Right atrium auricular region (tissue), 2 donors: Measurements from ENCODE around the gene ADAT1.

DNA sequence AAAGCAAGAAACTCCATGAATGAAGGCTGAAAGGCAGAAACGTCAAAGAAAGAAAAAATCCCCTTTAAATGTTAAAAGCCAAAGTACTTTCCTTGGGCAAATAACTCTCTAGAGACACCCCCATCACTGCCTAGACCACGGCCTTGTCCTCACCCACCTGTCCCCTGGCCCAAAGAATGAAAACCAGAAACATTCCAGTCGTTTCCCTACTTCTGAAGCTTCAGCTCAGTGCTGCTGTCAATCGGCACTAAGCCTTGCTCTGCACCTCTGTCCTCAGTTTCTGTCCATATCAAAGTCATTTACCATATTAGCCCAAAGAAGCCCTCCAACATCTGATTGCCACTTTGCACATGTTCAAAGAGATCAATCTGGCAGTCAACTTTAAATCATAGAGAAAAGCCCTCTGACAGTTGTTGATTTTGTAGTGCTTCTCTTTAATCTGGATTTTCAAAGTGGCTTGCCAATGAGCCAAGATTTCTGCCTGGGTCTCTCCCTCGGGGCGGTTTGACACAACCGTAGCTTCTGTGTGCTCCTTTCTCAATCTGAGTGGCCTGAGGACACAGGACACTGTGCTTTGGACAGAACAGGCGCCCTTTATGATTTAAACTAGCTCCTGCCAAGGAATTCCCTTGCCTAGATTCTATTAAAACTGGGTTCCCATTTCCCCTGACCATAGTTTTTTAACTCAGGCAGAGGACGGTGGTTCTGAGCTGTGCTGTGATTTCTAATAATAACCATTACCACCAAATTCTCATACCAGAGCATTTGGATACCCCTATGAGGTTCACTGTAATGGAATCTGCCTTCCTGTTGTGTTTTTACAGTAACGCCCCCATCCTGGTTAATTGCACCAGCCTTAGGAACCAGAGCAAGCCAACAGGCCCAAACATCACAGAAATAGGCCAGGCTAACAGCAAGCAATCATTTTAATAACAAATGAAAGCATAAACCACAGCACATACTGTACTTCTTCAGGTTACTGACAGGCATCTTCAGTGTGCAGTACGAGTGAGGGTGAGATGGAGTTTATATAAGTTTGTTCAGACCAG, 4.1 kb downstream of the ZFHX3 start:
- PRO-cap: bidirectional peak, plus-strand start at position 677 of the sequence, minus-strand start at position 548 of the sequence
- RAMPAGE, long total RNA, 2 experiments: no peak in any of the 2 experiments

DNA sequence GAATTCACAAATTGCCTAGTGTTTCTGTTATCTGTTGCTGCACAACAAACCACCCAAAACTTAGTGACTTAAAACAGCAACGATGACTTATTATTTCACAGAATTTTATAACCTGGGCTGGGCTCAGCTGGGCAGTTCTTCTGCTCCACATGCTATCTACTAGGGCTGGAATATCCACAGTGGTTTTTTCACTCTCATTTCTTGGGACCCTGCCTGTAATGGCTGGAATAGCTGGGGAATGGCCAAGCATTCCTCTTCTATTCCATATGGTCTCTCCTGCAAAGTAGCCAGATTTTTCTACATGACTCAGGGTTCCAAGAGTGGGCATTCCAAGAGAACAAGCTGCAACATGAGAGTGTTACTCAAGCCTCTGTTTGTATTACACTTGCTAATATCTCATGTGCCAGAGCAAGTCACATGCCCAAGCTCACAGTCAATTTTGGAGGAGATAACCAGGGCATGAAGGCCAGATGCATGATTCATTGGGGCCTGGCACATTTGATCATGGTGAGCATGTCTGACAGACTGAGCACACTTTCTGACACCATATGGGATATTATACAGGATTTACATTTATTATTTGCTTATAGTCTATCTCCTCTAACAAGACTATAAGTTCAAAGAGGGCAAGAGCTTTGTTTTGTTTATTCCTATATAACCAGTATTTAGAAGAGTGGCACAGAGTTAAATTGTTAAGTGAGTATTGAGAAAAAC, 4.8 kb upstream of the PSMD7 start:
- PRO-cap: no peak
- RAMPAGE, long total RNA, 2 experiments: no peak in any of the 2 experiments

DNA sequence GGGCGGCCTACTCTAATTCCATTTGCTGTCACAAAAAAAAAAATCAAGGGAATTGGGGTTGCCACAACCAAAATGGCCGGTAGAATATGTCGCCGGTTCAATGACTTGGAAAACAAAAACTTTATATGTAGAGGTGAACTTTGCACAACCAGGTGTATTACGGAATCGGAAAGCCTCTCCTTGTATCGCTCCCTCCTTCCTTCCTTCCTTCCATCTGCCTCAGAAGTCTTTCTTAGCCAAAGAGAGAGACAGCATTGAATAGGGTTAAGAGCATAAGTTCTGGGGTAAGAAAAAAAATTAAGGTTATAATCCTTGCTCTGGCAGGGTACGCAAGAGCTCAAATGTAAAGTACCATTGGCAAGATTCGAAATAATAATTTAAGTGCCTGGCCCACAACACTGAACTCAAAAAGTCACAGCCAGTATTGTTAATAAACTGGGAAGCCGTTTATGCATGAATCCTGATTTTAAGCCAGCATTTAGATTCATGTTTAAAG, 469 bp upstream of the GLG1 start:
- PRO-cap: no peak
- RAMPAGE, long total RNA, 2 experiments: no peak in any of the 2 experiments

GRCh38 chr16:74621995-74622797, 15.3 kb upstream of the GLG1 start:
- PRO-cap: no peak
- RAMPAGE, long total RNA, 2 experiments: no peak in any of the 2 experiments

GRCh38 chr16:74635379-74635814, 28.5 kb upstream of the GLG1 start:
- PRO-cap: no peak
- RAMPAGE, long total RNA, 2 experiments: no peak in any of the 2 experiments

GRCh38 chr16:74741837-74742520, 32.6 kb downstream of the FA2H start:
- PRO-cap: no peak
- RAMPAGE, long total RNA, 2 experiments: no peak in any of the 2 experiments

DNA sequence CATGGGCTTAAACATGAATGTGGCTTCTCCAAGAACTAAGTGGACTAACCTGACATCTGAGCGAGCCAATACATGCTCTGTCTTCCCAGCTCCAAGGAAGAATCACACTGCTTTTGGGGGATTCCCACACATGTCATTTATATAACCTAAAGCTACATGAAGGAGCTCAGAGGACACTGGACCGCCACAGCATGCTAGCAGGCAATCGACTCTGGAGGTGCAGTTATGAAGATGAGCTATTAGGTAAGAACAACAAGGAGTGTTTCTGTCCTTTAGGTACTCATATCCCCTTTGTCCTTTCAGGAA, 96.4 kb downstream of the WDR59 start:
- PRO-cap: no peak
- RAMPAGE, long total RNA, 2 experiments: no peak in any of the 2 experiments

- PRO-cap: no peak
- RAMPAGE, long total RNA, 2 experiments: no peak in any of the 2 experiments
These were observed 63.2 kb downstream of the WDR59 start for GRCh38 chr16:74921268-74922484.

GRCh38 chr16:75054026-75054641, 55.3 kb downstream of the ZNRF1 start:
- PRO-cap: no peak
- RAMPAGE, long total RNA, 2 experiments: no peak in any of the 2 experiments

DNA sequence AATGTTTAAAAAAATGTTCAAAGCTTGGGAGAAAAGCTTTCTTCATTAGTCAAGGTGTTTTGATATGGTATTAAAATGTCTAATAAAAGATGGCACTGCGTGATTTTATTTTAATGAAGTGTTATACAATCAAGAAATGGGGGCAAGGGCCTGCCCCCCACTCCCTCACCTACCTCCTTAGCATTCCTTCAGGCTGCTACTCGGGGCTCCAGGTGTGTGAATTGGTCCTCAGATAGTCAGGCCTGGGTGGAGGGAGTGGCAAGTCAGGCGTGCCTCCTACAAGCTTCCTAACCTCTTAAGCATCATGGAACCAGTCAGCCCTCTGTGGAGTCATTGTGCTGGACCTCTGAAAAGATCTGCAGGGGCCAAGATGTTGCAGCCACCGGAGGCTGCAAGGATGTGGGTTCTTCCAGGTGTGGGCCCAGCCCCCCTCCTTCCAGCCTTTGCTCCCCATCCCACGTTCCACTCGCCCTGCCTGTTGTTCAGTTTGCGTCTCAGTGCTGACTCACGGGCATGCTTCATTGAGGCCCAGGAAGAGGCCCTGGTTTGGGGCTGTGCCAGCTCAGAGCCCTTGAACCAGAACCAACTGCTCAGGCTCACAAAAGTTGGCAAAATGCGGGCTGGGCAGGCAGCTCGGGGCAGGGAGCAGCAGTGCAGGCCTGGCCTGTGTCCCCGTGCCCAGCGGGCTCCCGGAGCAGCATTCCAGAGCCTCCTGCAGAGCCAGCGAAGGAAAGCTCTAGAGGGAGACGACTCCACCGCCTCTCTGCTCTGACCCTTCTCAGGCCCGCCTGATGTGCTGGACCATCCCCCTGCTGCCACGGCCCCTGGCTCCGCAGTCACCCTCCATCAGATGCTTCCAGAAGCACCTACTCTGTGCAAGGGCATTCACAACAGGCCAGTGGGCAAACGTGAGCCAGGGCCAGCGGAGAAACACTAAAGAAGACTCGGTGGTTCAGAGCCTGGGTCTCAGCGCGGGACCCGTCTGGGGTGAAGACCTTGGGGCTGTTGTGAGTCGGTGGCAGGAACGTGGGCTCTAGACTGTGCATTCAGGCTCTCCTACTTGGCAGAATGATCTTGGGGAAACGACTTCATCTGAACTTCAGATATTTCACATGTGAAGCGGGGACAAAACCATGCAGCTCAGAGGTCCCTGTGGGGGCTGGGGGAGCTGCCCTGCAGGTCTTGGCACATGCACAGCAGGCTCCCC, 7.6 kb downstream of the LDHD start:
- PRO-cap: unidirectional peak, plus-strand start at position 601 of the sequence
- RAMPAGE, long total RNA, 2 experiments: no peak in any of the 2 experiments

GRCh38 chr16:75237999-75238987, 13.1 kb downstream of the BCAR1 start:
- PRO-cap: bidirectional peak, plus-strand start at chr16:75238812, minus-strand start at chr16:75238616
- RAMPAGE, long total RNA, 2 experiments: no peak in any of the 2 experiments

- PRO-cap: no peak
- RAMPAGE, long total RNA, 2 experiments: no peak in any of the 2 experiments
These were observed 18.2 kb upstream of the BCAR1 start for GRCh38 chr16:75269724-75269957.

GRCh38 chr16:75434316-75434924, 1.1 kb upstream of the CFDP1 start:
- PRO-cap: no peak
- RAMPAGE, long total RNA, 2 experiments: no peak in any of the 2 experiments

DNA sequence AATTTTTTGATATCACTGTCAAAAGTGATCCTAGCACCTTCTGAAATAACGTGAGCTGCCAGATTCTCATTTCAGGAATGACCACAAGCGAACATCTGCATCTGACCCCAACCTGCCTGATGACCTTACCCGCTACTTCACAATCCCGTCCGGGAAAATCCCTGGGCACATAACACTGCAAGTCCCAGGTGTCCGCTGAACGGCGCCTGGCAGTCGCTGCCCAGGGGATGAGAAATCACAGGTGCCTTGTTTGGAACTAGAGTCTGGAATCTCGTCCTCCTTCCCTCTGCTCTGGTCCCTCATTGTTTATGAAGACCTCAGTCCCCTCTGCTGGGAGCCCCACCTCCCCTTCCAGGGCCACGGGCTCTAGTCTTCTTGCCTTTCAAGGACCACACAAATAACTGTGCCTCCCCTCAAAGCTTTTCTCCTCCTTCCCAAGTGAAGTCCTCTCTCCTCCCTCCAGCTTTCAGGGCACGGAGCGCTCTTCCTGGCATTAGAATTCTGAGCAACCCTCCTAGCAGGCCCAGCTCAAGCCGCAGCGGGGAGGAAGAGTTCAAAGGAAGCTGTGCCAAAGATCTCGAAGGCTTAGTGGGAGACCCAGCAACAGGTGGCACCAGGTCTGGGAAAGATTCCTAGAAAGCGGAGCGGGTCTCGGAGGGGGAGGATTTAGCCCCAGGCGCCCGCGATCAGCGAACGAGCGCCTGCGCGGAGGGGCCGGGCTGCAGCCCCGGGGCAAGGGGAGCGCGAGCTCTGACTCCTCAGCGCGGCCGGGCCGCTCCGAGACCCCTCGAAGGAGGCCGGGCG, 996 bp downstream of the TMEM170A start:
- PRO-cap: no peak
- RAMPAGE, long total RNA, 2 experiments: no peak in any of the 2 experiments

GRCh38 chr16:75501662-75502126, 6.5 kb upstream of the CHST6 start:
- PRO-cap: no peak
- RAMPAGE, long total RNA, 2 experiments: no peak in any of the 2 experiments

DNA sequence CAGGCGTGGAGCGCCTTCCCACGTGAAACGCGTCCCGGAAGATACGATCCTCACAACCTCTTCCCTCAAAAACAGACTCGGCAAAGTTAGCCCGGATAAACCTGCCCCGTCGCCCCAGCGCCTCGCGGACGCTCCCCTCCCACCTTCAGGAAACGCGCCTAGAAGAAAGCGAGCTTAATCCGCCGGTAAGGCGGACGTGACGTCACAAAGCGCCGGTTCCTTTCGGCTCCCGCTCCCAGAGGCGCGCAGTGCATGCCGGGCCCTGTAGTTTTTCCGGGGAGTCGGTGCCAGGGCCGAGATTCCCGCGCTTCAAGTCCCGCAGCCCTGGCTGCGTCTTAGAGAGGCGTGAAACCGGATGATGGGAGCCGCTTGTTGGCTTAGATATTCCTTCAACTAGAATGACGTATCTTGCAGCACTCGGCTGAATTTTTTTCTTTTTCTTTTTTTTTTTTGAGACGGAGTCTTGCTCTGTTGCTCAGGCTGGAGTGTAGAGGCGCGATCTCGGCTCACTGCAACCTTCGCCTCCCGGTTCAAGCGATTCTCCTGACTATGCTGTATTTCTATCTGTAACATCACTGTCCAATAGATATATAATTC, at the start of gene ADAT1:
TSS of gene ADAT1 (minus strand) at position 187 of the 597 bp plus-strand sequence.
- PRO-cap: bidirectional peak, plus-strand start at position 279 of the sequence, minus-strand start at position 147 of the sequence
- RAMPAGE, long total RNA, 2 experiments: start-site peak on the minus strand in 2 of 2 experiments, centred at positions 159 to 160 of the sequence, 63 to 117 reads per replicate

DNA sequence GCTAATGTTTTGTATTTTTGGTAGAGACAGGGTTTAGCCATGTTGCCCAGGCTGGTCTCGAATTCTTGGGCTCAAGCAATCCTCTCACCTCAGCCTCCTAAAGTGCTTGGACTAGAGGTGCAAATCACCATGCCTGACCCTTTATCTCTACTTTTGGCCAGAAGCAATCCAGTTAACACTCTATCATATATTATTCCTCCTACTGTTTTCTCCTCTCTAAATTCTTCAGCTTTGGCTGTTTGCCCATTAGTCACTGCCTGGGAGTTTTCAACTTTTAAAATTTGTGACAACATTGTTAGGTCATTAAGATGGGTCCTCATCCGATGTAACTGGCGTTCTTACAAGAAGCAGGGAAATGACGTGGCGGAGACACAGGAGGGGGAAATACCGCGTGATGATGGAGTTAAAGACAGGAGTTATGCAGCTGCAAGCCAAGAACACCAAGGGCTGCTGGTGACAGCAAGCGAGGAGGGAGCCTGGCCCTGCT, 34.7 kb upstream of the CPHXL start:
- PRO-cap: no peak
- RAMPAGE, long total RNA, 2 experiments: no peak in any of the 2 experiments

DNA sequence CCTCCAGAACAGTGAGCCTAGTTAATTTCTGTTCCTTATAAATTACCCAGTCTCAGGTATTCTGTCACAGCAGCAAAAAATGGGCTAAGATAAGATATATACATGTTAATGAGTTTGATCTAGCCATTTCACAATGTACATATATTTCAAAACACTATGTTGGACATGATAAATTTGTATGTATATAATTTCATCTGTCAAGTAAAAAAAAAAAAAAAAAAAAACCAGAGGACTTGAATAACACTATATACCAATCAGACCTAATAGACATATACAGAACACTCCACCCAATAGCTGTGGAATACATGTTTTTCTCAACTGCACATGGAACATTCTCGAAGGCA, 8.6 kb upstream of the CNTNAP4 start:
- PRO-cap: no peak
- RAMPAGE, long total RNA, 2 experiments: no peak in any of the 2 experiments

- PRO-cap: no peak
- RAMPAGE, long total RNA, 2 experiments: no peak in any of the 2 experiments
These were observed 290.7 kb upstream of the MON1B start for GRCh38 chr16:76900302-76900677.

DNA sequence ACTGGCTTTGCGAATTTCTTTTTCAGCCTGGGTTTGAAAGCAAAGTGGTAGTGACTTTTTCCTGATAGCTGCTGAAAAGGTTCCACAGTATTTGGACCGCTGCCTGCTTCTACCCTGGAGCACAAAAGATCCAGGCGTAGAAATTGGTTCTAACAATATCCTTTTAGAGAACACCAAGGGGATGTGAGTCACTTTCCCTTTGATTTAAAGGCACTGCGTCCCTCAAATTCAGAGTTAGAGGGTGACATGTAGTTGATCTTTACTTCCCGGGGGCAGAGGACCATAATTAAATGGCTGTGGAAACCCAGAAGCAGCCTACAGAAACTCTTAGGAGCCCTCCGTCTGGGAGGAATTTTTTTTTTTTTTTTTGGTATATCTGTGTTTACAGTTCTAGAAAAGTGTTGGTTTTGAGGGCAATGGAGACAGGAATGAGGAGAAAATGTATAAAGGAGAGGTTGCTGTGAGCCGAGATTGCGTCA, 218.5 kb downstream of the WWOX start:
- PRO-cap: no peak
- RAMPAGE, long total RNA, 2 experiments: no peak in any of the 2 experiments